ENCODE measurements around the genes MAT2A and VAMP5.

- PRO-cap, 2 experiments: no peak in any of the 2 experiments
Observed at GRCh38 chr2:85237526-85238718, 89.9 kb downstream of the TGOLN2 start.

- PRO-cap, 2 experiments: no peak in any of the 2 experiments
Observed at GRCh38 chr2:85475943-85476451, 57.5 kb downstream of the SH2D6 start.

- PRO-cap, 2 experiments: no peak in any of the 2 experiments
Observed at GRCh38 chr2:85482341-85482783, 56.6 kb upstream of the MAT2A start.

GRCh38 chr2:85516521-85516900 lies 22.5 kb upstream of the MAT2A start:
- PRO-cap, 2 experiments: no peak in any of the 2 experiments

DNA sequence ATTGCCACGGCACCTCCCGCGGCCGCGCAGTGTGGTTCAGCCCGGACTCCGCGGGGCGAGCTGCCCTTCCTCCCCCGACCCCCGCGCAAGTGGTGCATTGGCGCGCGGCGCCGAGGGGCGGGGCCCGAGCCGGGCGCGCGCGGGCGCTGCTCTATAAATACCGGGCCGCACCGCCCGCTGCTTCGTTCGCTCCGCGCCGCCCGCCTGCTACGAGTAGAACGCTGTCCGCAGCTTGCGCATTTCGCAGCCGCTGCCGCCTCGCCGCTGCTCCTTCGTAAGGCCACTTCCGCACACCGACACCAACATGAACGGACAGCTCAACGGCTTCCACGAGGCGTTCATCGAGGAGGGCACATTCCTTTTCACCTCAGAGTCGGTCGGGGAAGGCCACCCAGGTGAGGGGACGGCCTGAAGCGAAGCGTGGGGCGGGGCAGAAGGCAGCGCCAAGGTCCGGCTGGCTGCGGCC lies at the start of gene MAT2A:
TSS of gene MAT2A (plus strand) at position 185 of the 466 bp plus-strand sequence.
- PRO-cap, 2 experiments: peak in 2 of 2 experiments; most common plus-strand start position 185 of the sequence (in 2); most common minus-strand start position 87 of the sequence (in 2)

GRCh38 chr2:85541562-85541830 lies 2.5 kb downstream of the MAT2A start:
- PRO-cap, 2 experiments: no peak in any of the 2 experiments

GRCh38 chr2:85544236-85545201 lies 5.6 kb downstream of the MAT2A start:
- PRO-cap, 2 experiments: no peak in any of the 2 experiments

- PRO-cap, 2 experiments: peak in 2 of 2 experiments; most common plus-strand start chr2:85584020 (in 2); most common minus-strand start chr2:85584314 (in 2)
Observed at GRCh38 chr2:85583852-85584823, at the start of gene VAMP5. VAMP5 (plus strand) TSS chr2:85584431.

- PRO-cap, 2 experiments: no peak in any of the 2 experiments
Observed at GRCh38 chr2:85590378-85590978, 5.1 kb upstream of the RNF181 start.

DNA sequence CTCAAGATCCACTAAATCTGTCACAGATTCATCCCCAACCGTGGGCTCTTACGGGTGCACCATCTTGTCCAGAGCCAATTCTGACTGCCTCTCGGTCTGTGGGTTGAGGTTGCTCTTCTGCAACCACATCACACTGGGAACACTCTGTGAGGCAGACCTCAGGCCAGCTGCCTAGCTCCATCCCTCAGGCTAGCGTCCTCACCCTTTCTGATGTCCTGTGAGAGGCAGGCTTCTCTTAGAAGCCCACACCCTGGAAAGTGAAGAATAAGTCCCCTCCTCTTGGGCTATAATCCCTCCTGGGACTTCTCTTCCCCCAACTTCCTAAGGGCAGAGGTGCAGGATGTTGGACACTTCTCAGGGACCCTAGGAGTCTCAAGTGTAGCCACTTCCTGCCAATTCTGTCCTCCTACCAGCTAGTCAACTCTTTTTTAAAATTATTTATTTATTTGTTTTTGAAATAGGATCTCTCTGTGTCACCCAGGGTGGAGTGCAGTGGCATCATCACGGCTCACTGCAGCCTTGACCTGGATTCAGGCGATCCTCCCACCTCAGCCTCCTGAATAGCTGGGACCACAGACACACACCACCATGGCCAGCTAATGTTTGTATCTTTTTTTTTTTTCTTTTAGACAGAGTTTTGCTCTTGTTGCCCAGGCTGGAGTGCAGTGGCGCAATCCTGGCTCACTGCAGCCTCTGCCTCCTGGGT lies 11.7 kb downstream of the SFTPB start:
- PRO-cap, 2 experiments: no peak in any of the 2 experiments

DNA sequence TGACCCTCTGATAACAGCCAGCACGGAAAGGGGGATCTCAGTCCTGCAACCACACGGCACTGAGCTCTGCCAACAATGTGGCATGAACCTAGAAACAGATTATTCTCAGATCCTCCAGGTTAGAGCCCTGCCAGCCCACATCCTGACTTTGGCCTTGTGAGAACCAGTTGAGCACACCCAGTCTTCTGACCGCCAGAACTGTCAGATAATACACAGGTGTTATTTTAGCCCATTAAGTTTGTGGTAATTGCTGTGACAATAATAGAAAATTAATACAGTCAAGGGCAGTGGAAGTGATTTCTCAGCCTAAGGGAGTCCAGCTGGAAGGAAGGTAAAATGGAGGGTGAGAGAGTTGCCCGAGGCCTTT lies 9.3 kb upstream of the GNLY start:
- PRO-cap, 2 experiments: no peak in any of the 2 experiments

GRCh38 chr2:85723933-85724327 lies 29.8 kb downstream of the GNLY start:
- PRO-cap, 2 experiments: peak in 2 of 2 experiments; most common plus-strand start chr2:85724183 (in 1); most common minus-strand start chr2:85724076 (in 2)

GRCh38 chr2:85912039-85912652 lies 23.4 kb upstream of the ST3GAL5 start:
- PRO-cap, 2 experiments: no peak in any of the 2 experiments

DNA sequence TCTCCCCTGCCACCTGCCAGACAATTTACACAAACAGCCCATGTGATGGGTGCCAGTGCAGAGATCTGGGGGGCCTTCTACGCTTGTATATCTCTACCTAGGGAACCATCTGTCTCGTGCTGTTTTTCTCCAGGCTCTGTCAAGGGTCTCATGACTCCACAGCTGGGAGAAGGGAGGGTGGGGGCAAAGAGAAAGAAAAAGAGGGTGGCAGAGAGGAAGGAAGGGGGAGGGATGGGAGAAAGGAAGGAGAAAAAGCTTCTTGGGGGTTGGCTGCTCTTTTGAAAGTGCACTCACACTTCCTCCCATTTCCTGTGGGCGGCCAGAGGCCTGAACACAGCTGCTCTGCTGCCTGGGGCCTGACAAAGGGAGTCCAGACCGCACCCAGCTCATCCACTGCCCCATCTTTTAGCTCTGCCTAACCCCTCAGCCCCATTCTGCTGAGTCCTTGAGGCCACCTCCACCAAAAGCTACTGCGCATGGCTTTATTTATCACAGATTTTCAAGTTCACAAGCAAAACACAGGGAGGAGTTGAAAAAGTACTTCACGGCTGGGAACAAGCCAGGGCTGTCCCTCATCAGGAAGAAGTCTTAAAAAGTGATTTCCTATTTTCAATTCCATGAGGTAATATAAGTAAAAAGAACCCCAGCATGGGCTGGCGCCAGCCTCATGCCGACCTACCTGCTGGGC lies 69.2 kb downstream of the POLR1A start:
- PRO-cap, 2 experiments: peak in 2 of 2 experiments; most common plus-strand start position 359 of the sequence (in 2)

DNA sequence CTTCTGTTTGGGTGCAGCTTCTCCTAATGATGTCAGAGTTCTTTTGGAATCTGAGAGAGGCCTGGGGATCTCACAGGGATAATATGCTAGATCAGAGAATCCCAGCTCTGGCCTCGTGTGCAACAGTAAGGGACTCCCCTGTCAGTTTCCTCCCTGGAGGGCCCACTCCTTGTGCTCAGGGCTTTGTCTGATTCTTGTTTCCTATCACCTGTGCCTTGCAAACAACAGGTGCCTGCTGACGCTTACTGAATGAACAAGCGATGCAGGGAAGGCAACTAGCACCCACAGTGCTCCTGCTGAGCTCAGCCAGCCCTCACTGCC lies 66.2 kb downstream of the POLR1A start:
- PRO-cap, 2 experiments: no peak in any of the 2 experiments

DNA sequence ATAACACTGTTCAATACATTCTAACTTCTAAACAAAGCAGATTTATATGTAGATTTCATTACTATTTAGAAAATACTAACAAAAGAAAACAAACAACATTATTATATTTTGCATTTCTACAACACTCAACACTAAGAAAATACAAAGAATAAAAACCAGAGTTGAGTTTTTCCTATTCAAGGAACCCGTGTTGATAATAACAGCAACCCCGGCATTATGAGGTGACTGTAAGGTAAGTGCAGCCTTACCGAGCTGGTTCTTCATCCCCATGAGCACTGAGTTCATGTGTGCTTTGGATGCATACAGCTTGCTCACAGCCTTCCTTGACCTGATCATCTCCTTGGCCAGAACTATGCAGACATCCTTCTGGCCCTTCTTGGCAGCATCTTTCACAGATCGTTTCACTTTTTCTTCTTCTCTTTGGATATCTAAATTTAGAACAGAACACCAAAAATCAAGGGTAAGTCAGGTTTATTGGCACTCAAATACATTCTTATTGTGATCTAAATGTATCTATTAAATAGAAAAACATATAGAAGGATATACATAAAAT lies 34.2 kb downstream of the CHMP3 start:
- PRO-cap, 2 experiments: no peak in any of the 2 experiments

DNA sequence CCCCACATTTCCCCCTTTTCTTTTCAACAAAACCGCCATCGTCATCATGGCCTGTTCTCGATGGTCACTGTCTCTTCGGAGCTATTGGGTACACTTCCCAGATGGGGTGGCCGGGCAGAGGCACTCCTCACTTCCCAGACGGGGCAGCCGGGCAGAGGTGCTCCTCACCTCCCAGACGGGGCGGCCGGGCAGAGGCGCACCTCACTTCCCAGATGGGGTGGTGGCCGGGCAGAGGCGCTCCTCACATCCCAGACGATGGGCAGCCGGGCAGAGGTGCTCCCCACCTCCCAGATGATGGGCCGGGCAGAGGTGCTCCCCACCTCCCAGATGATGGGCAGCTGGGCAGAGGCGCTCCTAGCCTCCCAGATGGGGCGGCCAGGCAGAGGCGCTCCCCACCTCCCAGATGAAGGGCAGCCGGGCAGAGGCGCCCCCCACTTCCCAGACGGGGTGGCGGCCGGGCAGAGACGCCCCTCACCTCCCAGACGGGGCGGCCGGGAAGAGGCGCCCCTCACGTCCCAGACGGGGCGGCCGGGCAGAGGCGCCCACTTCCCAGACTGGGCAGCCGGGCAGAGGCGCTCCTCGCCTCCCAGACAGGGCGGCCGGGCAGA lies 14.5 kb downstream of the CHMP3 start:
- PRO-cap, 2 experiments: no peak in any of the 2 experiments

GRCh38 chr2:86603672-86604120 lies 20.0 kb downstream of the RNF103 start:
- PRO-cap, 2 experiments: no peak in any of the 2 experiments

GRCh38 chr2:86785939-86786753 lies 4.6 kb downstream of the CD8A start:
- PRO-cap, 2 experiments: no peak in any of the 2 experiments

GRCh38 chr2:88168323-88168920 lies 1.7 kb upstream of the THNSL2 start:
- PRO-cap, 2 experiments: no peak in any of the 2 experiments